Kidney epithelial cell (primary cell): ENCODE data around the genes RNF115, LIX1L, TXNIP and NOTCH2NLA.

GRCh38 chr1:145823416-145824571 is at the start of gene RNF115:
Gene RNF115, minus strand, starts transcription at chr1:145824095.
- RAMPAGE, long total RNA = start-site peak on the plus strand at chr1:145824184-145824232, 299 and 253 reads in 2 replicates
- RRBS = 1% methylated on average over 15 of the region's 93 CpGs

DNA sequence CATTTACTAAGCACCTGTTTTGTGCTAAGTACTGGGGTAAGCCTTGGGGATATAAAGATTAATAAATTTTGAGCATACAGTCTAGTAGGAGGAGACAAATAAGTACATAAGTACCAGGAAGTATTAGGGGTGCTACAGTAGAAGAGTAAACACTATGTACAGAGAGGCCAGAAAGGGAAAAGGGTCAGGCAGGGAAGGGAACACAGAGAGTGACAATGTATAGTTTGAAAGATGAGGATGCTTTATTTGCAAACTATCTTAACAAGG is 2.0 kb upstream of the NUDT17 start:
- RAMPAGE, long total RNA = no peak

DNA sequence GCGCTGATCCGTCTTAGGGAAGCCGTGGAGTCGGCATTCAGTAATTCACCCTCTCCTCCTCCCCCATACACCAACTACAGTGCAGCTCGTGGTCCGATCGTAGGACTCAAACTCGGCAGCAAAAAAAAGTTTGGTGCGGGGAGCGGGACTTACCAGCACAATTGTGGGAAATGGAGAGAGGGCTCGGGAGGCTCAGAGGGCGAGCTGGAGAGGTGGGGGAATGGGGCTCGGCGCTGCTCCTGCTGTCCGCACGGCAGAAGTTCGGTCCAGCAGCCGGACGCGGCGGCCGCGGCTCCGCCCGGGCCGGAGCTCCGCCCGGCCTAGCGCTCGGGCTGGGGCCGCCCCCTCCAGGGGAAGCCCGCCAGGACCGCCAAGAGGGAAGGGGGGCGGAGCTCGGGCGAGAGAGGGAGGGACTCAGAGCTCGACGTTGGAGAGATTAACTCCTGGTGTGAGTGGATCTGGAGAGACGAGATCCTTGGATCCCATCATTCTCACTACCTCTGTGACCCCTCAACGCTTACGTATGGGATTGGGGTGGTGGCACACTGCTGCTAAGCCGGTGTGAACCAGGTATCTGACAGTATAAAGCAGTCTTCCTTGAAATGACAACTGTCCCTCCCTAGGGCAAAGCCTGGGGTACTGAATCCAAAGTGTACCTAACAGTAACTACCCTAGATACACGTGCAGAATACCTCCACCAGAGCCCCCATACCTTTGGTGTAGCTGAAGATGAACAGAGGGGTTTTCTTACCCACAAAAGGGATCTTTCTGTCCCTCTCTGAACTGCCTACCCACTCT is 830 bp upstream of the PIAS3 start:
- RAMPAGE, long total RNA = no peak
- RRBS = no CpG with 5 or more reads among the region's 43 CpGs

- RAMPAGE, long total RNA = no peak
- RRBS = under 1% methylated on average over 9 of the region's 60 CpGs
These were observed at the start of gene LIX1L for GRCh38 chr1:145957273-145958380. Gene LIX1L, minus strand, starts transcription at chr1:145958017.

- RAMPAGE, long total RNA = start-site peak on the minus strand at chr1:145996571-145996653, 10 and 6 reads in 2 replicates
- RRBS = 2% methylated on average over 4 of the region's 43 CpGs
These were observed at the start of gene TXNIP for GRCh38 chr1:145995948-145997001. Gene TXNIP, minus strand, starts transcription at chr1:145996579.

DNA sequence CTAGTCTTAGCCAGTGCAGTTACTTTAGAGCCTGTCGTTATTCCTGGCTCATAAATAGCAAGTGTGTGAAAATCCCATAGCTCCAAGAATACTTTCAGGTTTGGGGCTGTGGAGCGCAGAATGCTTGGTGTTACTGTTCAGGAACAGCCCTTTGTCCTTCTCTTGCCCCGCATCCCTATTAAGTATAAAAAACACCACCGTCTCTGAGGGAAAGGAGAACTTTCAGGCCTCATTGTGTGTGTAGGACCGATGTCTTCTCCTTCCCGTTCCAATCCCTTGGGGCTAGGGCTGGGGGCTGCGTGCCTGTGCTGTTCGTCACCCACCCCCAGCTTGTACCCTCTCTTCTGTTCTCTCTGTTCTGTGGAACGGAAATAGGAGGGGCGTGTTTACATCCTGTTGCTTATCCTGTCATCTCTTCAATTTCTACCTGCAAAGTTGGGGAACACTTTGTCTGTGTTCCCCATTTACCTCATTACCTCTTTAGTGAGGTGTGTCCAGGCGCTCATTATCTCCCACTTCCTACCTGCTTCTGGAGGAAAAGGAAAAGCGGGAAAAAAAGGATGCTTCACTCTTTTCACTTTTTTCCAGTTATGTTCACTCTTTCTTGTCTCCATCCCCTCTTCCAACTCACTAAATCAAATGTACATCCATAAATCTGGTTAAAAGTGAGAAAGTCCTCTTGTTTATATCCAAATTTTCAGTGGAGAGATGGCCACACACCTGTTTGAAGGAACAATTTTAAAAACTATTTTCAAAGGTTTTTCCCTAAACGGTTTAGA is 812 bp upstream of the TXNIP start:
- RAMPAGE, long total RNA = no peak
- RRBS = no CpG with 5 or more reads among the region's 13 CpGs

- RAMPAGE, long total RNA = no peak
- RRBS = no CpG with 5 or more reads among the region's 26 CpGs
These were observed 30.8 kb upstream of the HJV start for GRCh38 chr1:146052331-146052814.

- RAMPAGE, long total RNA = no peak
- RRBS = no CpG with 5 or more reads among the region's 99 CpGs
These were observed at the start of gene NOTCH2NLA for GRCh38 chr1:146228474-146229465. Gene NOTCH2NLA, minus strand, starts transcription at chr1:146229021.

DNA sequence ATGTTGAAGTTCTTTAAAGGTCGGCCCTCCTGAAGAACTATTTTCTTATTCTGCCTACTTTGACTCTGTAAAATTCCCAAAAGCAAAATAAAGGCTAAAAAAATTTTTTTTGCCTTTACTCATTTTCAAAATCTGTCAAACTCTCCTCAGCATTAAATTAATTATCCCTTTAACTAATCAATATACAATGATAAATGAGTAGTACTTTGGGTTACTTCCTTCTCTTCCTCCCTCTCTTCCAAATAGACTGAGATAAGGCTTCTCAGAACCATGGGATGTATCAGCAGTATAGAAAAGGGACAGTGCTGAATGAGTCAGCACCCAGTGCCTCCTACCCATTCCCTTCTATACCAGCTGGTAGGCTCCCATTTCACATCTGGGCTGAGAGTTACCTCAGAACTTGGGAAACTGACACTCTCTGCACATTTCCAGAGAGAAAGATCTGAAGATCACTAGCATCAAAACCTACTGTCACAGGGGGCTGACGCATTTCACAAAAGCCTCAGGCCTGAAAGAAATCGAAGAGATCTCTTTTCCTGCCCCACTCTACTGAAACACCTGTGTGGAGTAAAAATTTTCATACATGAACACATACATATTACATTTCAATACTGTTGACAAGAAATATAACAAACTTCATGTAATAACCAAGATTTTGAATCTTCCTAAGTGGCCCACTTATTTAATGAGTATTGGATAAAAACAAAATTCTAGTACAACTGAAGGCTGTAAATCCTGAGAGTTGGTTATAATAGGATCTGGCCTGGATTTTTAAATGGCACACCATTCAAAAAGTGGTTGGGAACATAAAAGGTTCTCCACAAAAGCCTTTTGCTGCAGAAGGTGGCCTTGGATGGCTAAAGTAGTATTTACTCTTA is 15.1 kb downstream of the PRKAB2 start:
- RAMPAGE, long total RNA = no peak
- RRBS = no CpG with 5 or more reads among the region's 3 CpGs

- RAMPAGE, long total RNA = no peak
These were observed 9.9 kb downstream of the FMO5 start for GRCh38 chr1:147215250-147215681.

DNA sequence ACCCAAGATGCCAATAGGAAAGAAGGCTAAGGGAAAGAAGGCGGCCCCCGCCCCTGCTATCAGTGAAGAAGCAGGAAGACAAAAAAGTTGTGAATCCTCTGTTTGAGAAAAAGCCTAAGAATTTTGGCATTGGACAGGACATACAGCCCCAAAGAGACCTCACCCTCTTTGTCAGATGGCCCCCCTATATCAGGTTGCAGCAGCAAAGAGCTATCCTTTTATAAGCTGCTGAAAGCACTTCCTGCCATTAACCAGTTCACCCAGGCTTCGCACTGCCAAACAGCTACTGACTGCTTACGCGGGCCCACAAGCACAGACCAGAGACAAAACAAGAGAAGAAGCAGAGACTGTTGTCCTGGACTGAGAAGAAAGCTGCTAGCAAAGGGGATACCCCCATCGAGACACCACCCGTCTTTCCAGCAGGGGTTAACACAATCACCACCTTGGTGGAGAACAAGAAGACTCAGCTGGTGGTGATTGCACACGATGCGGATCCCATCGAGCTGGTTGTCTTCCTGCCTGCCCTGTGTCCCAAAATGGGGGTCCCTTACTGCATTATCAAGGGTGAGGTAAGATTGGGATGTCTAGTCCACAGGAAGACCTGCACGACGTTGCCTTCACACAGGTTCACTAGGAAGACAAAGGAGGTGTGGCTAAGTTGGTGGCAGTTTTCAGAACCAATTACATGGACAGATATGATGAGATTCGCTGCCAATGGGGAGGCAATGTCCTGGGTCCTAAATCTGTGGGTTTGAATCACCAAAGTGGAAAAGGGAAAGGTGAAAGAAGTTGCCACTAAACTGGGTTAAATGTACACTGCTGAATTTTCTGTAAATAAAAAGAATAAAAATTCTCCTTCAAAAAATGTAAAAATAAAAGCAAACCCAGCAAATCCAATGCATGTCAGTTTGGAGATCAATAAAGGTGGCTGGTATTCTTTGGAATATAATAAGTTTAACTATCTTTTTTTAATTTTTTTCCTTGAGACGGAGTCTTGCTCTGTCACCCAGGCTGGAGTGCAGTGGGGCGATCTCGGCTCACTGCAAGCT is 1.3 kb downstream of the FMO5 start:
- RAMPAGE, long total RNA = no peak
- RRBS = no CpG with 5 or more reads among the region's 16 CpGs

DNA sequence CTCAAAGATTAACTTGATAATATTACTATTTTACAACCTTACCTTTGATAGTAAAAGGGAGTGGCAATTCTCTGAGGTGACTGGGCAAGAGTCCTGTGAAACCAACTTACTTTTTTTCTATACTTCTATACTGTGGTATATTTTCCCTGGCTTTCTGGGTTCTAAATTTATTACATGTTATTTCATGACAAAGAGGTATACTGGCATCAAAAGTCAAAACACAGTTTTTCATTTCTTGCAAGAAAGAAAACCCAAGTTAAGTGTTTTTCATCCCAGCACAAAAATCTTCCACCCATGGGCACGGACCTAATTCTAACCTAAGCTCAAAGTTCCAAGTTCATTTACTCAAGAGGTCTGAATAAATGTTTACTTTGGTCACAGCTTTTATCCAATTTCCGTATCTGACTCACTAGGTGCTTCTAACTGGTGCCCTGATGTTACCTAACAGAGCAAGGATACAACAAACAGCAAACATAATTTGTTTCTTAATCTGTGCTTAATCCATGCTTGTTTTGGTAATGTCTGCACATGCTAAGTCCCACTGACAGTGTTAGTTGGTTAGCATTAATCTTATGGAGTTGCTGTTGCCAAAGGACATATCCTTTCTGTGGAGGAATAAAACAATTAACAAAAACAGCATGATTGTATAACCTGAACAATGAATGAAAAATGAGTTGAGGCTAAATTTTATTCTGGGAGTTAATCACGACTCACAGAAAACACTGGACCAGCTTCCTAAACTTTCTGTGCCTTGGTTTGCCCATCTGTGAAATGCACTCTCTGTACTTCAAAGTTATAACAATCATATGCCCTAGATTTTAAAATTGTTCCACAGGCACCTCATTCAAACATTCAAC is 4.3 kb upstream of the CHD1L start:
- RAMPAGE, long total RNA = no peak
- RRBS = no CpG with 5 or more reads among the region's 3 CpGs

DNA sequence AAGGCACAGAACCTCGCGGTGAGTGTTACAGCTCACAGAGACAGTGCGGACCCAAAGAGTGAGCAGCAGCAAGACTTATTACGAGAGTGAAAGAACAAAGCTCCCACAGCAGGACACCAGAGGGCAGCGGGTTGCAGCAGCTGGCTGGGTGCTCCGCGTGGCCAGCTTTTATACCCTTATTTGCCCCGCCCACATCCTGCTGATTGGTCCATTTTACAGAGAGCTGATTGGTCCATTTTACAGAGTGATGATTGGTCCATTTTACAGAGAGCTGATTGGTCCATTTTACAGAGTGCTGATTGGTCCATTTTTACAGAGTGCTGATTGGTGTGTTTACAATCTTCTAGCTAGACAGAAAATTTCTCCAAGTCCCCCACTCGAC is 23.6 kb upstream of the BCL9 start:
- RAMPAGE, long total RNA = no peak
- RRBS = no CpG with 5 or more reads among the region's 9 CpGs

- RAMPAGE, long total RNA = no peak
- RRBS = no CpG with 5 or more reads among the region's 3 CpGs
These were observed 59.3 kb downstream of the ACP6 start for GRCh38 chr1:147610969-147611418.

DNA sequence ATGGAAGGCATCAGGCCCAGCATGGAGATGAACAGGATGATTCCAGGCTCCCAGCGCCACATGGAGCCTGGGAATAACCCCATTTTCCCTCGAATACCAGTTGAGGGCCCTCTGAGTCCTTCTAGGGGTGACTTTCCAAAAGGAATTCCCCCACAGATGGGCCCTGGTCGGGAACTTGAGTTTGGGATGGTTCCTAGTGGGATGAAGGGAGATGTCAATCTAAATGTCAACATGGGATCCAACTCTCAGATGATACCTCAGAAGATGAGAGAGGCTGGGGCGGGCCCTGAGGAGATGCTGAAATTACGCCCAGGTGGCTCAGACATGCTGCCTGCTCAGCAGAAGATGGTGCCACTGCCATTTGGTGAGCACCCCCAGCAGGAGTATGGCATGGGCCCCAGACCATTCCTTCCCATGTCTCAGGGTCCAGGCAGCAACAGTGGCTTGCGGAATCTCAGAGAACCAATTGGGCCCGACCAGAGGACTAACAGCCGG is 50.2 kb downstream of the ACP6 start:
- RAMPAGE, long total RNA = no peak
- RRBS = no CpG with 5 or more reads among the region's 8 CpGs

DNA sequence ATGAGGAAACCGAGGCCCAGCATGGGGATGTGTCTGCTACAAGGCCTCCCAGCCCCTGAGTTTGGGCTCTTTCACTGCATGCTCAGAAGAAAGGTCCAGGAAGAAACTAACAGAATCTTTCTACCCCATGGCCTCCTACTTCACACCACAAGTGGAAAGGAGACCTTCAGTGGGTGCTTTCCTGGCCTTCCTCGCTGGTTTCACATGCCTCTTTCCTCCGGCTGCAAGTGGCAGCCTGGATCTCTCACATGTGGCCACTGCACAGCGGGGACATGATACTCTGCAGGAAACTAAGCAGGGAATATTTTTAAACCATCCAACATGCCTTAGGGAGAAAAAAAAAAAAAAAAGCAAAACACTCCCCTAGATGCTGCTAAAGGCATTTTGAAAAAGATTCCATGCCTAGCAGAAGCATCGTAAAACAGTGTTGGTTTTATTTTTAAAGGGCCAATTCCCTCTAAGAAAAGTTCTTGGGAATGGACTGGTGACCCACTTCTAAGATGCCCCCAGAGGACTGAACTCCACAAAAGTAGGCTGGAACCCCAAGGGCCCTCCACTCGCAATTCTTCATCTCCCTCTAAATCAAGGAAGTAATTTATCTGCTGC is 12.2 kb upstream of the GJA5 start:
- RAMPAGE, long total RNA = no peak
- RRBS = no CpG with 5 or more reads among the region's 6 CpGs

- RAMPAGE, long total RNA = no peak
- RRBS = no CpG with 5 or more reads among the region's 5 CpGs
These were observed 57.9 kb downstream of the PPIAL4G start for GRCh38 chr1:148425096-148425675.

- RAMPAGE, long total RNA = no peak
- RRBS = no CpG with 5 or more reads among the region's 2 CpGs
These were observed 50.3 kb downstream of the PPIAL4G start for GRCh38 chr1:148432792-148433233.

DNA sequence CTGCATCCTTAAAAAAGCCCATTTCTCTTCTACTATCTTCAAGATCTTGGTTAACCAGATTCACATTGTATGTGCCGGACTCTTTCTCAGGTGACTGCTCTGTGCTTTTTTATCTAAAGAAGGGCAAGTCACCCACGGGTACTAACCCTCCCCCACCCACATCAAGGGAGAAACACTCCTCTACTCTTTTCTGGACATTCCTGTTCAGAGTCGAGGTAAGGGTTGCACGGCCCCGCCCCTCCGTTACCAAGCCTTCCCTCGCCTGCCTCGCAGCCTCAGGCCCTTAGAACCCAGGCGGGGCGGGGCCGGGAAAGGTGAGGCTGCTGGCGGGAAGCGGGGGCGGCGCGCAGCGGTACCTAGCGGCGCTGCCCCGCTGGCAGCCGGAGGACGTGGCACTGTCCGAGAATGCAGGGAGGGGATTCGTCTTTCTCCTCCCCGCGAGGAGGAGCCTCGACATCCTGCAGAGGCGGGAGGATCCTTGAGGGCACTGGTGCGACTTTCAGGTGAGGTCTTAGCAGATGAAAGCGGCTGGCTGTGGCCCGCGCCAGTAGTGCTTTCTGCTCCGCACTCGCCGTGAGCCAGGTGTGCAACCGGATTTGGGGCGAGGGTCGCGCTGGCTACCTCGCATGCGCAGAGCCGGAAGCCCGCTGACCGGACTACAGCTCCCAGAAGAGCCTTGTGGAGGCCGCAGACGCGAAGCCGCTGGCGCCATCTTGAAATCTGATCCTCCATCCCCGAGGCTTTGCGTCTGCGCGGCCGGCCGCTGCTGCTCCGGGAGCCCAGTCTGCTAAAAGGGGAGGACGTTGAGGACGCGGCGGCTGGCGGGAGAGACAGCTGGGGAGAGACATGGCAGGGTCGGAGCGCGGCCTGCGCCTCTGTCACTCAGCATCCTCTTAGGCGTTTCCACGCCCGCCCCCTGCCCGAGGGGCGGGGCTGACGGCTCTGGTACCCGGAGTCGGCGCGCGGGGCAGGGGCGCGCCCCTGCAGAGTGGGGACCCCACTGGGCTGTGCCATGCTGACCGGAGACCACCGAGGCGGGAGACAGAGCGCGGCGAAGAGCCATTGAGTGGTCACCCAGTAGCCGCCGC is 107.8 kb downstream of the PDE4DIP start:
- RAMPAGE, long total RNA = no peak
- RRBS = 1% methylated on average over 26 of the region's 86 CpGs

- RAMPAGE, long total RNA = no peak
- RRBS = no CpG with 5 or more reads among the region's 3 CpGs
These were observed 10.3 kb upstream of the NBPF9 start for GRCh38 chr1:149113553-149114093.